GM19239 (cell line): ENCODE measurements around the gene BMP4.

DNA sequence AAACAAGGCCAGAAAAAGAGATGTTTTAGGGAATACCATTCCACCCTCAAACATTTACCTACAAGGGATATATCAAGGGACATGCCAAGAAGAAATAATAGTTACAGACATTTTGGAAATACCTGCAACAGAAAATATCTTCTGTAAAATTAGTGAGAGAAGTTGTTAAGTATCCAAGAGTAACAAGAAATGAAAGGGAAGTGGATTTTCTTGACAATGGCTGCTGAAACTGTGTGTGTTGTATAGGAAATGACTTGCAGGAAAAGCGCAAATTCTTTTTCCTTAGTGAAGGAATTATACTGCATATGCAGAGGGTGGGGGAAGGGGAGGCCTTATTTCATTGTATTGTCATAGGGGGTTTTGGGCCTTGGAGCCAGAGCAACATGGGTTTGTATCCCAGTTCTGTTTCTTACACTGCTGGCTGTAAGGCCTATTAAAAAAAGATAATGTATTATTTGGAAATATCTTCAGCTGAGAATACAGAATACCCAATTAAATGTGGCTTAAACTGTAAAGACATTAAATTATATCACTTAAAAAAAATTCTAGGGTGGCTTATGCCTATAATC lies 84.4 kb upstream of the DDHD1 start:
- RRBS = no CpG with 5 or more reads among the region's 1 CpG

DNA sequence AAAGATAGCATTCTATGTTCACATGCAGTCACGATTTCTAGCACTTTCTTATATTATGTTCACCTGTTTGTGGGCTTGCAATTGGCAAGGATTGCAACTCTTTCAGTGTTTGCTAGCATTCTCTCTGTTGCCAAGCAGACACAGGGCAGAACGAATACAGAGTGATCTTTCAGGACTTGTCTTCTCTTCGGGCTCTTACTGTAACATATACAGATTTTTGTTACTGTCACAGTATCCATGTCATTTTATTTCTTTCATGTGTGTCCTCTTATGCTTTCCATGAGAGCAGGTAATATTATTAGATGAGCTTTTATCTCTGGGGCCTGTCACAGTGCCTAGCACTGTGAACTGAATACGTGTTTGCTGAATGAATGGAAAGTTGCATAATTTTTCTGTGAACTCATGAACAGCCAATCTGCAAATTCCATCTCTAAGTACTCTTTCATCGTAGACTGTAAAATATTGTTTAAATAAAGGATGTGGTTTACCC lies 105.1 kb downstream of the BMP4 start:
- RRBS = no CpG with 5 or more reads among the region's 5 CpGs

DNA sequence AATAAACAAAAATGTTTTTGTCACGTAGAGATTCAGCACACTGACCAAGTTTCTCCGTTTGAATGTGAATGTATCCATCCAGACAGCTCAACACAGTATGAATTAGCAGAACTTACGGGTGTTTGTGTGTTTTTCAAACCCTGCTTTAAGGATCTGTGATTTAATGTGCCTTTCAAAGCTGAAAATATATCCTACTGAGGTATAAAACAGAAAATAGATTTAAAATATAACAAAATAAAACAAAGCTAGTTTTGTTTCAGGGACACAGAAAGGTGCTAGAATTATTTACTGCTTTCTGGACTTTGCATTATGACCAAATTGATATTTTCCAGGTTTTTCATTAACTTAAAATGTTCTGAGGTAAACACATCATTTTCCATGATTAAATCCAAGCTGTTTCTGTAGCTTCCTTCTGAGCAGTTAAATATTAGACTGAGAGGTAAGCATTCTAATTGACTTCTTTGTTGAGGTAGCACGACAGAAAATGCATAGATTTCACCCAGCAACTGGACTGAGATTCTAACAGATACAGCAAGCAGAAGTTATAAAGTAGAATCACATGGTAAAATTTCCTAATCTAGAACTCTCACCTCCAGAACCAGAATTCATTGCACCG lies 98.4 kb downstream of the BMP4 start:
- RRBS = no CpG with 5 or more reads among the region's 5 CpGs

- RRBS = 2% methylated on average over 28 of the region's 83 CpGs
These were observed 2.6 kb downstream of the BMP4 start for GRCh38 chr14:53953715-53954804.

- RRBS = 5% methylated on average over 17 of the region's 46 CpGs
These were observed at the start of gene BMP4 for GRCh38 chr14:53956397-53957275. TSS of gene BMP4 (minus strand) at chr14:53956825.

DNA sequence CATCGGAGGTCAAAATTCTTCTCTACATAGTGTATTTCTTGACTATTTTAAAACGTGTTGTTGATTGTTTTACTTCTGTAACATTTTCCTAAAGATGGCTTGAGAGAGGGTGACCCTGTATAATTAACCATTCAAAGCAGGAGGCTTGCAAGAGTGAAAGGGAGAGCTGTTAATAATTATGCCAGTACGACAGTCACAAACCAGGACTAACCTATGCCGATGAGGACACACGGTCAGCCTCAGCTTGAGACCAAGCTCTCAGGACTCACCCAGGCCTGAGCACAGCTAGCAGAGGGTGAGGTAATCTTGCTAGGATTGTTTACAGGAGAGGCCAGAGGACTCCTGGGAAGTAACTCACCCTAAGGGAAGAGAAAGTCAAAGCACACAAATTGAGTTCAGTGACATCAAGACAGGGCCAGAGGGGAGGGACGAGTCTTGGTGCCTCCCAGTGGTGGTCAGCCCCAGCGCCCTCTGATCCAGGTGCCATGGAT lies 29.8 kb upstream of the CDKN3 start:
- RRBS = no CpG with 5 or more reads among the region's 7 CpGs

- RRBS = no CpG with 5 or more reads among the region's 2 CpGs
These were observed 17.0 kb downstream of the CNIH1 start for GRCh38 chr14:54424130-54424657.

DNA sequence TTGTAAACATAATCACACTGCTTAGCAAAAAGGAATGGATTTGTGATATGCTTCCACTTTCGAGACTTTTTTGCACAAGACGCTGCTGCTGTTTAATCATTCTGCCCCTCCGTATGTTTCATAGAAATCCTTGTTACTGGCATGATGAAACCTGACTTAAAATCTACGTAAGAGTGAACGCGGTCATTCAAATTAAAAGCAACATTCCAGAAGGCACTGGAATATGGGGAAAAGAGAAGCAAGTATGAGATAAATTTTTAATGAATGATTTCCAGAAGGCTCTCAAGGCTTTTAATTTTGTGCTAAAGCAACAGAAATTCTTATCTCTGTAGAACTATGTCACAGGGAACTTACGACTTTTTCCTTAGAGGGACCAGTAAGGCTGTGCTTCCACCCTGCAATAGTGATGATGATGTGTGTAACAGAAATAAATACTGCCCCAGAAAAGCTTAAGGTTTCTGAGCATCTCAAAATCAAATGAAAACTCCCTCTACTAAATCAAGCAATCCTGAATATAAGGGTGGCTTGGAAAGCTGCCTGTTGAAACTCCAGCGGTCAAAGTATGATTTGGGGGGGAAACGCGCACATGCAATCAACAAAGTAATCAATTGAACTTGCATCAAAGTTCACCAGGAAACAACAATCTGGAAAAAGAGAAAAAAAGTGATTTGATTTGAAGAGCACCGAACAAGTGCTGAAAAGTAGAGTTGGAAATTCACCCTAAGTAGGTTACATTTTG lies 939 bp downstream of the CNIH1 start:
- RRBS = no CpG with 5 or more reads among the region's 11 CpGs

- RRBS = no CpG with 5 or more reads among the region's 7 CpGs
These were observed 3.2 kb downstream of the SAMD4A start for GRCh38 chr14:54569860-54570804.

GRCh38 chr14:54601659-54602194 lies 34.8 kb downstream of the SAMD4A start:
- RRBS = no CpG with 5 or more reads among the region's 4 CpGs

DNA sequence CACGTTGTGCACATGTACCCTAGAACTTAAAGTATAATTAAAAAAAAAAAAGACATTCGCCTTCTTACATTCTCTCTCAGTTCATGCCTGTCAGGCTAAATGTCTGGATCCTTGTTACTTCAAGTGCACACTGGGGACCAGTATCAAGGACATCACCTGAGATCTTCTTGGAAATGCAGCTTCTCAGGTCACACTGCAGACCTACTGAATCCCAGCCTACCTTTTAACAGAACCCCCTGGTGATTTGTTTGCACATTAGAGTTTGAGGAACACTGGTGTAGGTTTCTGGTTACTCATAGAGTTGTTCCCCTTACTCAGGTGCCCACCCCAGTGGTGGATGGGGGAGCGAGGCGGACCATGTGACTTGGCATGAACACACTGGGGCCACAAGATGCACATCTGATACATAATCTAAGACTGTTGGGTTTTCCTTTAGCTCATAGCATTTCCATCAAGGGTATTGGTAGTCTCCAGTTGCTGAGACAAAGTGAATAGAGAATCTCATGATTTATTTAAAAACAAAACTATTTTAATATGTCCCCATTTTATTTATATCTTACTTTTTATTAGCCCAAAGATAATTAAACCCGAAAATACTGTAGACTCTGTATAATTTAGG lies 35.9 kb downstream of the SAMD4A start:
- RRBS = no CpG with 5 or more reads among the region's 5 CpGs

- RRBS = no CpG with 5 or more reads among the region's 5 CpGs
These were observed 41.4 kb downstream of the SAMD4A start for GRCh38 chr14:54608198-54608825.

GRCh38 chr14:54627145-54627550 lies 60.2 kb downstream of the SAMD4A start:
- RRBS = no CpG with 5 or more reads among the region's 4 CpGs

DNA sequence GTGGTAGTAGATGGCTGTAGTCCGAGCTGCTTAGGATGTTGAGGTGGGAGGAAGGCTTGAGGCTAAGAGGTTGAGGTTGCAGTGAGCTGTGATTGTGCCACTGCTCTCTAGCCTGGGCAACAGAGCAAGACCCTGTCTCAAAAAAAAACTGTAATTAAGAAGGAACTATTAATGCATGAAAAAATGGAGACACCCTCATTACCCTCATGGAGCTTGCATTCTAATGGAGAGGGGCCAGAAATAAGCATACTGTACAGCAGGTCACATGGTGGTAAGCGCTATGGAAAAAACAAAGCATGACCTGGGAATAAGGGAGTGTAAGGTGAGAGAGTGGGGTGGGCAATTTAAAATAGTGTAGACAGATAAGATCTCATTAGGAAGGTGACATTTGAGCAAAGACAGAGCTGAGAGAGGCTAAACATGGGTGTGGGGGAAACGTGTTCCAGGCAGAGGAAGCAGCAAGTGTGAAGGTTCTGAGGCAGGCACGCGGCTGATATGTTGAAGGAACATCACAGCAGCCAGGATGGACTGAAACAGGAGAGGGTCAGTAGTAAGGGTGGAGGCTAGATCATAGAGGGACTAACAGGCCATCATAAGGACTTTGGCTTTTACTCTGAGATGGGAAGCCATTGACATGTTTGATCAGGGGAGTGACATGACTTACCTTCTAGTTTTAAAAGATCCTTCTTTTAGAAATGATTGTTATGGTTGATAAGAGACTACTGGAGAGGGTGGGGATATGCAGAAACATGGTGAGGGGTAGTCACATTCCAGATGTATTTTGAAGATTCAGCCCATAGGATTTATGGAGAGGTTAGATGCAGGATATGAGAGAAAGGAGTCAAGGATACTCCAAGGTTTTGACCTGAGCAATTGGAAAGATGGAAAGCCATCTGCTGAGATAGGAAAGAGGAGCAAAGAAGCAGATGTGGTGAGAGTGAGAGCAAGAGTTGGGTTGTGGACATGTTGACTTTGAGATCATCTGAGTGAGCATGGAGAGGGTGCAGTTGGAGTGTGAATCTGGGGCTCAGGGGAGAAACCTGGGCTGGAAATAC lies 126.9 kb downstream of the SAMD4A start:
- RRBS = no CpG with 5 or more reads among the region's 5 CpGs

DNA sequence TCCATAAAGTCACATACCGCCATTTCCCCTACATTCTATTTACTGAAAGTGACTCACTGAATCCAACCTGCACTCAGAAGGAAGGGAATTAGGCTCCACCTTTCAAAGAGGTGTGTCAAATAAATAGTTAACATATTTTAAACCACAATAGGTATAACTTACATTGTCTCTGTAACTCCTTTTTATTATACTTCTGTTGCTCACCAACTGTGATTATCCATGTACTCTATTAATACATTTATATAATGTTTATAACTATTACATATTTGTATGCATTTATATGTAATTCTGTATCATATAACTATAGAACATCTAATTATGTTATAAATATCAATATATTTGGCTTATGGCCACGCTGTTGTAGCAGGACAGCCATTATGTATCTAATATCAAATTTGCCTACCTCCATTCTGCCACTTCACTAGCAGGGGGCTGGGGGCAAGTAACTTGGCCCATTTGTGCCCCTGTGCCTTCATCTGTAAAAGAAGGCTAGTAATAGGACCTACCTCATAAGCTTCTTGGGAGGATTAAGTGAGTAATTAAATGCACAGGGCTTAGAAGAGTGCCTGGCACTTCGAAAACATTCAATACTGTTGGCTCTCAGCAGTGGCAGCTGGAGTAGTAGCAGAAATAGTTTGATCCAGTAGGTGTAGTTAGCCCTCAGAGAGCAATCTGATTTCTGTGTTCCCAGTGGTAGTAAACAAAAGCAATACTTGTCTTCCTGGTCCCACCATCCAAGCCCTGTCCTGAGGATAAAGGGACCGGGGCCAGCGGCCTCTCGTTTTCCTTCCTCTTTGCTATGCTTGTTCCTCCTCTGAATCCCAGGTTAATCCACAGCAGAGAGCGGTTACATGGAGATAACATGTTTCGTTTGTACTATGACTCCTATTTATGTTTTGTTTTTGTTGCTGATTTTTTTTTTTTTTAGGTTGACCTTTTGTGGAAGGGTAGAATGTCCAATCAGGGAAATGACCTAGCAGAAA lies 131.4 kb downstream of the SAMD4A start:
- RRBS = no CpG with 5 or more reads among the region's 8 CpGs

- RRBS = no CpG with 5 or more reads among the region's 15 CpGs
These were observed 149.8 kb downstream of the GCH1 start for GRCh38 chr14:54752688-54753323.

DNA sequence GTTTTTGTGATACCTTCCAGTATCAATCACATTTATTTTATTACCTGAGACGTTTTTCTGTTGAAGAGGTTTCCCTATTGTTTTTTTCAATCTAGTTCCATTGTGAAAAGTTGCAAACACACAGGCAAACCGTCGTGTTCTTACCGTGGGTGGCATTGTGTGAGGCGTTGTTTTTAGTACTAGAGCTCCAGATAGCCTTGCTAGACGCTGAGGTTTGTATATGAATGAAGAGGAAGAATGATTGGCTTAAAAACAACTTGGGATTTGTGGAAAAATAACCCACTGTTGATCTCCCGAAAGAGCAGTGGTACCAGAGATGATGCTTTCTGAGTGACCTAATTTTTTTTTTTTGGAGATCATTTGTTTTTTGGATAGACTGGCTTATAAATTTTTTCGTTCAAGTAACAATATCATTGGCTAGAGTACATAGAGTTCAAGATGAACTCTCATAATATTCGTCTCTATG lies 1.1 kb downstream of the SOCS4 start:
- RRBS = no CpG with 5 or more reads among the region's 9 CpGs

DNA sequence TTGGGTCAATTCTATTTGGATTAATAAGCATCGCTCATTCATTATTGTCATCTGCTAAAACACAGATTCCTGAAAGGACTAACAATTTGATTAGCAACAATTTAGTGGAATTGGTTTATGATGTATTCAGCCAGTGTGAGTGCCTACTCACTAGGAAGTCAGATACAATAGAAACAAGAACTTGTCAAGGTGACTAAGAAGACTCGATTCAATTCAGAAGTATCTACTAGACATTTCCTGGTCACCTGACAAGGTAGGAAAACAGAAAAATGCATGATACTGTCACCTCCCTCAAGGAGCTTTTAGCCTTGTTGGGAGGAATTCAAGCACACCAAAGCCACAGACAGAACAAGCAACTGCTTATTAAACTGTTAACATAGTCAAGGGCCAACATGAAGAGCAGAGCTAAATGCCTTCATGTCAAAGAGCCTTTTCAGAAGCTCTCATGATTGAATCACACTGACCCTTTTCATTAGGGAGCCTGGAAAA lies 31.3 kb upstream of the LGALS3 start:
- RRBS = no CpG with 5 or more reads among the region's 2 CpGs

- RRBS = no CpG with 5 or more reads among the region's 1 CpG
These were observed 14.4 kb upstream of the LGALS3 start for GRCh38 chr14:55114678-55115020.

- RRBS = no CpG with 5 or more reads among the region's 3 CpGs
These were observed 1.3 kb downstream of the LGALS3 start for GRCh38 chr14:55130515-55130609.